ENCODE results near the gene BMI1.

- RRBS, result no CpG with 5 or more reads among the region's 5 CpGs
Observed at GRCh38 chr10:21170097-21170718, 273.1 kb upstream of the NEBL start.

GRCh38 chr10:21172785-21173389 is 275.8 kb upstream of the NEBL start:
- RRBS, result 2% methylated on average over 3 of the region's 32 CpGs

GRCh38 chr10:21350467-21350842 is 175.0 kb downstream of the SKIDA1 start:
- RRBS, result no CpG with 5 or more reads among the region's 5 CpGs

- RRBS, result no CpG with 5 or more reads among the region's 13 CpGs
Observed at GRCh38 chr10:21514609-21515425, 10.7 kb downstream of the SKIDA1 start.

GRCh38 chr10:21655416-21655998 is 121.5 kb downstream of the MLLT10 start:
- RRBS, result no CpG with 5 or more reads among the region's 7 CpGs

DNA sequence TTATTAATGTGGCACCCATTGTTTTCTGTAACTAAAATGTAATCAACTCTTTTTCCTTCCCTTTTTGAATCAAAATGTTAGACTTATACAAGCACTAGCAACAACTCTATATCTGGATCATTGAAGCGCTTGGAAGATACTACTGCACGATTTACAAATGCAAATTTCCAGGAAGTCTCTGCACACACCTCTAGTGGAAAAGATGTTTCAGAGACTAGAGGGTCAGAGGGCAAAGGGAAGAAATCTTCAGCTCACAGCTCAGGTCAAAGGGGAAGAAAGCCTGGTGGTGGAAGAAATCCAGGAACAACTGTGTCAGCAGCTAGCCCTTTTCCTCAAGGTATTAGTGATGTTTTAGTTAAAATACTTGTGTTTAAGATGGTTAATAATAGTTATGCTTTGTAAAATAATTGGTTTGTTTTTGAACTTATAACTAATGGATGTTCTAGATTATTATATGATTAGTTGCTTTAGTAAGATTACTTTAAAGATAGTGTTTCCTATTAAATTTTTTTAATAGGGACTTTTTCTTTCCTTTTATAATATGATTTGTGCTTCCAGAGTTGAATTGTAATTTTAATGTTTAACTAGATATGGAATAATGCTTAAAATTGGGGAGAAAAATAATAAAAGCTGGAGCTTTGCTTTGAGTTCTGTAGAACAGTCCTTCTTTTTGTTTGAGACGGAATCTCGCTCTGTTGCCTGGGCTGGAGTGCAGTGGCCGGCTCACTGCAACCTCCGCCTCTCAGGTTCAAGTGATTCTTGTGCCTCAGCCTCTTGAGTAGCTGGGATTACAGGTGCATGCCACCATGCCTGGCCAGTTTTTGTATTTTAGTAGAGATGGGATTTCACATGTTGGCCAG is 136.6 kb downstream of the MLLT10 start:
- RRBS, result no CpG with 5 or more reads among the region's 6 CpGs

DNA sequence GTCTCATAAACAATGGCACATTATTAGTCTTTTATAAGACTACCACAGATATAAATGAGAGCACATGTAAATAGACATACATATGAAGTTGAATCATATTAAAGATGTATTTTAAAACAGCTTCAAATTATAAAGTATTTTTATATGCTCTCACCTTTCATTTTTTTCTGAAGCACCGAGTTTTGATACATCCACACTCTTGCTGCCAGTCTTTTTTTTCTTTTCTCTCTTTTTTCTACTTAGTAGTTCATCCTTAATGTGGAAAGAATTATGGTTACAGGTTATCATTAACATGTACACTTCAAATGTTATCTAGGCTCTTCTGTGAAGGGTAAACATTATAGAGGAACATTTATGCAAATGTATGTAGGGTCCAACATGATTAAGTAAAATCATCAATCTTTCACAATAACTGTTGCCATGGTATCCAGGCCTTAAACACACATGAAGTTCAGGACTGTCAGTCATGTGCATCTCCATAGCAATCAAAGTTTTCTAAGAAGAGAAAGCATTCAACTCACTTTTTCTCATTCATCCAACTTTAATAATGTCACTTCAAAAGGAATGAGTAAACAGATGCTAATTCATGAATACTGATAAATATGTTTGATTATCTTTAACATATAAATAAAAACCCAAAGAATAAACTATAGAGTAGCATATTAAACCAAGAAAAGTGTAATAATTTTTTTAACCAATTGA is 83.7 kb downstream of the DNAJC1 start:
- RRBS, result no CpG with 5 or more reads among the region's 1 CpG

GRCh38 chr10:21981653-21982791 is 21.5 kb downstream of the DNAJC1 start:
- RRBS, result no CpG with 5 or more reads among the region's 7 CpGs

- RRBS, result no CpG with 5 or more reads among the region's 6 CpGs
Observed at GRCh38 chr10:22000395-22001325, 2.9 kb downstream of the DNAJC1 start.

DNA sequence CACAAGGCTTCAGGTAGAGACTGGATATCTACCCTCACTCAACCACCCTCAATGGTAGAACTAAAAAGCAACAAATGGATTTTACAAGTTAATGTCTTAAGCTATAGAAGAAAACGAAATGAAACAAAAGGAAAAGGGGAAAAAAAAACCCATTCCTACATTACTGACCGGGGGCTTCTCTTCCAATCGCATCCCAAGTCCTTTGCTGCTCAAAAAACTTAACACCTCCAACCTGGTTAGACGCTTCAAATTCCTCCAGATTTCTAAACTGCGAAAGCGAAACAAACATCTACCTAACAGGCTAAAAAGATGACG is 1.2 kb downstream of the DNAJC1 start:
- RRBS, result no CpG with 5 or more reads among the region's 7 CpGs

DNA sequence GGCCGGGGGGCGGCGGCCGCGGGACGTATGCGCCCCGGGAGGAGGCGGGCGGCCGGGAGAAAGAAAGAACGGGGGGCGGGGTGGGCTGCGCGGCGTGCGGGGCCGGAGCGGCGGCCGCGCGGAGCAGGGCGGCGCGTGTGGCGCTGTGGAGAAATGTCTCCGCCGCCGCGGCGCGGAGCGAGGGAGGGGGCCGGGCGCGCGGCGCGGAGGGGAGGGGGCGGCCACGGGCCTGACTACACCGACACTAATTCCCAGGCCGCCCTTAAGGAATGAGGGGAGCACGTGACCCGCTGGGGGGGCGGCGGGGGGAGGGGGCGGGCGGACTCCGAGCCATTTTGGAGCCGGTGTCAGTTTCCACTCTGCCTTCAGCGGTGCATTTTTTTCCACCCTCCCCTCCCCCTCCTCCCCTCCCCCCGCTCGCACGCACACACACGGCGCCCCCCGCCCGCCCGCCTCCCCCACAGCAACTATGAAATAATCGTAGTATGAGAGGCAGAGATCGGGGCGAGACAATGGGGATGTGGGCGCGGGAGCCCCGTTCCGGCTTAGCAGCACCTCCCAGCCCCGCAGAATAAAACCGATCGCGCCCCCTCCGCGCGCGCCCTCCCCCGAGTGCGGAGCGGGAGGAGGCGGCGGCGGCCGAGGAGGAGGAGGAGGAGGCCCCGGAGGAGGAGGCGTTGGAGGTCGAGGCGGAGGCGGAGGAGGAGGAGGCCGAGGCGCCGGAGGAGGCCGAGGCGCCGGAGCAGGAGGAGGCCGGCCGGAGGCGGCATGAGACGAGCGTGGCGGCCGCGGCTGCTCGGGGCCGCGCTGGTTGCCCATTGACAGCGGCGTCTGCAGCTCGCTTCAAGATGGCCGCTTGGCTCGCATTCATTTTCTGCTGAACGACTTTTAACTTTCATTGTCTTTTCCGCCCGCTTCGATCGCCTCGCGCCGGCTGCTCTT is at the start of gene BMI1:
TSS of gene BMI1 (plus strand) at position 350 of the 942 bp plus-strand sequence.
- RRBS, result 1% methylated on average over 38 of the region's 118 CpGs

- RRBS, result 1% methylated on average over 32 of the region's 50 CpGs
Observed at GRCh38 chr10:22340195-22340738, 5.0 kb upstream of the SPAG6 start.

- RRBS, result no CpG with 5 or more reads among the region's 6 CpGs
Observed at GRCh38 chr10:22572617-22573699, 141.4 kb downstream of the PIP4K2A start.

- RRBS, result no CpG with 5 or more reads among the region's 12 CpGs
Observed at GRCh38 chr10:22591470-22592038, 122.8 kb downstream of the PIP4K2A start.

- RRBS, result no CpG with 5 or more reads among the region's 8 CpGs
Observed at GRCh38 chr10:22596785-22597589, 117.4 kb downstream of the PIP4K2A start.

DNA sequence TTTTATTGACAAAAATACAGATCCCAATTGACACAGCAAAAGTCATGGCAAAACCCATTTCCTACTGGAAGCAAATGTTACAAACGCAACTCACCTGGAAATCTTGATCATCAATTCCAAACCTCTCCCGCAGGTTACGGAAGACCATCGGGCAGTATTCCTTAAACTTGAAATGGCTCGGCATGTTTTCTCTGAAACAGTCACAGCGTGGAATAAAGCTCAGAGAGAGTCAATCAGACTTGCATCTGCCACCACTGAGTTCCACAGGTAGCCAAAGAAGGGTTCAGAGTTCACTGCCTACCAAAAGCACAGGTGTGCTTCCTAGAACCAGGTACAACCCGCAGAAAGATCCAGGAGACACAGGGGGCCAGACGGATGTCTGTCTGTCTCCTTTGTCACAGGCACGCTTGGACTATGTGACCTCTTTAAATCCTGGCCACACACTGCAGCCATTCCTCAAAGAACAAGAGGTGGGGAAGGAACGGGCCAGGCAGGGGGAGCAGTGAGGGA is 106.5 kb downstream of the PIP4K2A start:
- RRBS, result no CpG with 5 or more reads among the region's 10 CpGs

GRCh38 chr10:22613026-22613402 is 101.4 kb downstream of the PIP4K2A start:
- RRBS, result no CpG with 5 or more reads among the region's 6 CpGs

DNA sequence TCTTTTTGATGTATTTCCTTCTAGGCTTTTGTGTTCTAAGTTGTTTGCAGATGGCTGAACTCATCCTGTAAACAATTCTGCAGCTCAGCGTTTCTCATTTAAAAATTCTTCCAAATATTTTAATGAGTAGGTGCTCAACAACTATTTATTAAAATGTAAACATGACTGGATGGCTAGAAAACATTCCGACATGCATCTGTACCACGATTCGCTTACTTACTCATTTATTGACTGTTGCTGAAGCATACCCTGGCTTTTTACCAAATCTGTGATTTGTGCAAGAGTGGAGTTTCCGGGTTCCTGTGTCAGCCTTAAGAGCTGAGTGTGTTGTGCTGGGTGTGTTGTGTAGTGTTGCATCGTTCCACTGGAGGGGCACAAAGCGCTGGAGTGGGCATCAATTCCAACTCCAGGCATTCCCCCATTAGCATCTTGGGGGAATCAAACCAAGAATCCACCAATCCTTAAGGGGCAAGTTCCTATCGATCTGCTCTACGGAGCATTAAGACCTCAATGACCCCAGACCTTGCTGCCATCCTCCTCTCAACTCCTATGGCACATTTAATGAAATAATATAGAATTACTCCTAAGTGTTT is 58.7 kb downstream of the PIP4K2A start:
- RRBS, result no CpG with 5 or more reads among the region's 9 CpGs

GRCh38 chr10:22666457-22667032 is 47.8 kb downstream of the PIP4K2A start:
- RRBS, result no CpG with 5 or more reads among the region's 7 CpGs

DNA sequence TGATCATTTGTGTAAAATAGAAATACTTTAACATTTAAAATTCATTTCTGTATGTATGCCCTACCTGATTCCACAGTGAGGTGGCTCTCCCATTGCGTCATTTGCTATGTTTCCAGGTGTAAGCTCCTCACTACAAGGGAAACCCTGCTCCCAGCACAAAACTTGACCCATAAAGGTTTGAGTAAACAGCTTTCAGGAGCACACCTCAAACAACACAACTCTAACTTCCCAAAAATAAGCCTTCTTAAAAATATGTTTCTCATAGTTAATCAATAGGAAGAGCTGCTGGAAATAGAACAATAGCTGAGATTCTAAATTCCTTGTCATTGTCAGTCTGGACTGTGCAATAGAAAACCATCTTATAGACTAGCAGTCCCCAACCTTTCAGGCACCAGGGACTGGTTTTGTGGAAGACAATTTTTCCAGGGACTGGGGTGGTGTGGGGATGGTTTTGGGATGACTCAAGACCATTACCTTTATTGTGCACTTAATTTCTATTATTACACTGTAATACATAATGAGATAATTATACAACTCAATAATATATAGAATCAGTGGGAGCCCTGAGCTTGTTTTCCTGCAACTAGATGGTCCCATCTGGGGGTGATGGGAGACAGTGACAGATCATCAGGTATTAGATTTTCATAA is 22.7 kb downstream of the PIP4K2A start:
- RRBS, result no CpG with 5 or more reads among the region's 1 CpG

All from zone of skin (tissue), 1 donor.